Bile duct (tissue), 1 donor: ENCODE measurements around a stretch of chr9.

DNA sequence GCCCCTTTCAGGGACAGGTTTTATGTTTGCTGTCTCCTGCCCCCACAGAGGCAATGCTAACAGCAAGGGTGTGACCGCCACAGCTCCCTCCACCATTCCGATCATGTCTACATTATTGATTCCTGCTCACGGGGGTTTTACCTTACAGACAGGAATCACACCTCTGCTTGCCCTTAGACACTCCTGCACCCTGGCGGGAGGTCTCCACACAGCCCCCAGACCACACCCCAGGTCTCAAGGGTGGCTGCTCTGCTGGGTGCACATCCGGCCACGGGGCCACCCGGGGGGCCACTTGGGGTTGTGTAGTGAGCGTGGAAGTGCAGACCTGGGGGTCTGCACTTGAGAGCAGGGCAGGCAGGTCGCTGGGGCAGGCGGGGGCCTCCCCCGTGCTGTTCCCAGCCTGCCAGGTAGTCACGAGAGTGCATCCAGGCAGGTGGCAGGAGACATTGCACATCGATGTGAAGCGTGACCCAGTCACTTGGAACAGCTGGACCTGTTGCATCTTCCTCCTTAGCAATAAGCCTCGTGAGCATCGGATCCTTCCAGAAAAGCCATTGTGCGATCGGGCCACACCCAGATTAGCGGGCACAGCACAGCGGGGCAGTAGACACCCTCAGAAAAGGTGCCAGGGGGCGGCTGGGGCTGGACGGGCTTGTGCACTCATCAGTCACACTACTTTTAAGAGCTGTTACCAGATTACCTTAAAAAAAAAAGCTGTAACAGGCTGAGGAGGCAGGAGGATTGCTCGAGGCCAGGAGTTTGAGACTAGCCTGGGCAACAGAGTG, 4.8 kb upstream of the ENTPD8 start:
- PRO-cap = no peak

- PRO-cap = no peak
Observed at GRCh38 chr9:137446566-137447674, 5.8 kb upstream of the ENTPD8 start.

DNA sequence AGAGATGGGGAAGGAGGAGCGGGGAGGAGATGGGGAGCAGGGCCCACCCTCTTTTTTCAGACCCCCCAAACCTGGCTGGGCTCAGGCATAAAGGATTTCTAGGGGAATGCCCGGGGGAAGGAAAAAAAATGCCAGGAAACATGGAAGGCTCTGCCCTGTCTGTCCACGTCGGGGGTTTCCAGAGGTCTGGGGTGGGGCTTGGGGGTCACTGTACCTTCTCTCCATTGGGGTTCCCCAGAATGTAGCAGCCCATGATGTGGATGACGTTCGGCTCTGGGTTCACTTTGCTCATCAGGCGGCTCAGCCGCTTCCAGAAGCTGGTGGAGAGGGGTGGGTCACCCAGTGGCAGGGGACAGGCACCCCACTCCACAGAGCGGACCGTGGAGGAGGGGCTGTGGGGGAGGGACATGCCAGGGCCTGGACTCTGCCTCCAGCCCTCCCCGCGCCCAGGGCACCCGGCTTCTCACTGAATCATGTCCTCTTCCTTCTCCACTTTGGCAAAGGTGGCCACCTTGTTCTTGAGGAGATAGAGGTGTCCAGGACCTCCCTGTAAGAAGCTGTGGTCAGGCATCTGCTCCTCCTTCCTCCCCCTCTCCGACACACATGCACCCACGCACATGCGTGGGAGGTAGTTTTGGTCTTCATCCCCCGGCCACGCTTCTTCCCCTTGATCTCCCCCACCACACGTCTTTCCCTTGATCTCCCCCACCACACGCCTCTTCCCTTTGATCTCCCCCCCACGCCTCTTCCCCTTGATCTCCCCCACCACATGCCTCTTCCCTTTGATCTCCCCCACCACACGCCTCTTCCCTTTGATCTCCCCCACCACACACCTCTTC, 8.8 kb upstream of the ENTPD8 start:
- PRO-cap = no peak

DNA sequence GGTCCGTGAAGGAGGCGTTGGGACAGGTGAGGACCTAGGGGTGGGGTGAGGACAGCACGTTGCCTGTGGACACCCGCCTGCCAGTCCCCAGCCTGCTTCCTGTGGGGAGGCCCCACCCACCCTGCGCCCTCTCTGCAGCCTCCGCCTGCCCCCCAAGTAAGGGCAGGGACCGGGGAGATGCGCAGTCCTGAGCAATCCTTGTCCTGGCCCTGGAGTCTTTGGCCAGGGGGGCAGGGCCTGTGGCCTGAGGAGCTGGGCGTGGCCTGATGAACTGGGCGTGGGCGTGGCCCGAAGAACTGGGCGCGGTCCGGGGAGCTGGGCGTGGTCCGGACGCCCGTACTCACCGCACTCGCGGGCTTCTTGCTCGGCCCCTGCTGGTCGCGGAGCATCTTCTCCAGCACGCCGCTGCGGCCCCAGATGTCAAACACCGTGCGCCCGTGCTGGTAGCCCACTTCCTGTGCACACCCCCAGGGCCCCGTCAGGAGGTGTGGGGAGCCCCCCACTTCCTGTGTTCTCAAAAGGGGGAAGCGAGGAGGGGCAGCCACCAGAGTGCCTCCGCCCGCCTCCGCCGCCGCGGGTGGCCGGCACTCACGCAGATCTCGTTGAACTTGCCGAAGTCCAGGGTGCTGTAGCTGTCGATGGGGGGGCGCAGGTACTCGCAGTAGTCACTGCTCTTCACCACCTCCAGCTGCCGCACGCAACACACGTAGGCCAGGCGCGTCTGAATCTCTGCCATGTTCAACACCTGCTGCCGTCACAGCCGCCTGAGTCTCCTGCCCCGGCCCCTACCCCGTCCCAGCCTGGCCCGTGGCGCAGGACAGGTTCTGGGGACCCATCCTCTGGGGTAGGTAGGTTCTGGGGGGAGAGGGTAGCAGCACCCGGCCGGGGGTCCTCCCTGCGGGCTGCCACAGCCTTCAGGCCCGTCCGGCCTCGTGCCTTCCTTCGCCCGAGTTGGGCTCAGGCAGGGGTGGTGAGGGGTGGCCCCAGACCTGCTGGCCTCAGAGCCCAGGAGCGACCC, 2.8 kb upstream of the NSMF start:
- PRO-cap = unidirectional peak, plus-strand start at position 544 of the sequence

GRCh38 chr9:137517478-137517980, 32.7 kb downstream of the PNPLA7 start:
- PRO-cap = no peak

DNA sequence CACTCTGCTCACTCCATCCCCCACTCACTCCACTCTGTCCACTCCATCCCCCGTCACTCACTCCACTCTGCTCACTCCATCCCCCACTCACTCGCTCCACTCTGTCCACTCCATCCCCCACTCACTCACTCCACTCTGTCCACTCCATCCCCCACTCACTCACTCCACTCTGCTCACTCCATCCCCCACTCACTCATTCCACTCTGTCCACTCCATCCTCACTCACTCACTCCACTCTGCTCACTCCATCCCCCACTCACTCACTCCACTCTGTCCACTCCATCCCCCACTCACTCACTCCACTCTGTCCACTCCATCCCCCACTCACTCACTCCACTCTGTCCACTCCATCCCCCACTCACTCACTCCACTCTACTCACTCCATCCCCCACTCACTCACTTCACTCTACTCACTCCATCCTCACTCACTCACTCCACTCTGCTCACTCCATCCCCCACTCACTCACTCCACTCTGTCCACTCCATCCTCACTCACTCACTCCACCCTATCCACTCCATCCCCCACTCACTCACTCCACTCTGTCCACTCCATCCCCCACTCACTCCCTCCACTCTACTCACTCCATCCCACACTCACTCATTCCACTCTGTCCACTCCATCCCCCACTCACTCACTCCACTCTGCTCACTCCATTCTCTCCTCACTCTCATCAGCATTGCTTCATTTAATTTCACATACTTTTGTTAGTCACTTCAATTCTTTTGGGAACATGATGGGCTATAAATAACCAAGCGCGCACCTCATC, 31.6 kb downstream of the PNPLA7 start:
- PRO-cap = no peak

DNA sequence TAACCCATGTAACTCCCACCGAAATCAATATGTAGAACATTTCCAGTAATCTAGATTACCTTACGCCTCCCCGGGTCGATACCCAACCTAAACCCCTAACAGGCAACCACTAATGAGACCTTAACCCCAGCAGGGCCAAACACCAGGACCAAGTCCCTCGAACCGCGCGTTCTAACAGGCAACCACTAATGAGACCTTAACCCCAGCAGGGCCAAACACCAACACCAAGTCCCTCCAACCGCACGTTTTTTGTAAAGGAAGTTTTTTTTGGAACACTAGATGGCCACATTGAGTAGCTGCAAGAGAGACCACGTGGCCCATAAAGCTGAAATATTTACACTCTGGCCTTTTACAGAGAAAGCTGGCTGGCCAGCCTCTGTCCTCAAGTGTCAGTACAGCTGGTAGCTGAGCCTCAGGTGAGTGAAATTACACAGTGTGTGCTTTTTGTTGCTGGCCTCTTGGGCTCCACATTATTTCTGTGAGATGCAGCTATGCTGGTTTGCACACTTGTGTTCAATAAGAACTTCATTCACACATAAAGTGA, 15.4 kb downstream of the PNPLA7 start:
- PRO-cap = no peak

DNA sequence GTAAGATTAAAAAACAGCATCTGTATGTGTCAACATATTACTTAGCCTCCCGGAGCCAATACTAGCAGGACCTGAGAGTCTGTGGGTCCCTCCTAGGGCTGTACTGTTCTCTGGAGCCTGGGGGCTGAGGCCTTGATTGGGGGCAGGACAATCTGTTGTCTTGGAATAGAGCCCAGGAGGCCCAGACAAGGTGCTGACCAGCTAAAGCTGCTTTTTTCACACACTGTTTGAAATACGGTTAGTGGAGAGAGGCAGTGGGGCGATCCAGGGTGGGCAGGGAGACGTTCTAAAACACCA, 55.0 kb downstream of the EHMT1 start:
- PRO-cap = no peak

DNA sequence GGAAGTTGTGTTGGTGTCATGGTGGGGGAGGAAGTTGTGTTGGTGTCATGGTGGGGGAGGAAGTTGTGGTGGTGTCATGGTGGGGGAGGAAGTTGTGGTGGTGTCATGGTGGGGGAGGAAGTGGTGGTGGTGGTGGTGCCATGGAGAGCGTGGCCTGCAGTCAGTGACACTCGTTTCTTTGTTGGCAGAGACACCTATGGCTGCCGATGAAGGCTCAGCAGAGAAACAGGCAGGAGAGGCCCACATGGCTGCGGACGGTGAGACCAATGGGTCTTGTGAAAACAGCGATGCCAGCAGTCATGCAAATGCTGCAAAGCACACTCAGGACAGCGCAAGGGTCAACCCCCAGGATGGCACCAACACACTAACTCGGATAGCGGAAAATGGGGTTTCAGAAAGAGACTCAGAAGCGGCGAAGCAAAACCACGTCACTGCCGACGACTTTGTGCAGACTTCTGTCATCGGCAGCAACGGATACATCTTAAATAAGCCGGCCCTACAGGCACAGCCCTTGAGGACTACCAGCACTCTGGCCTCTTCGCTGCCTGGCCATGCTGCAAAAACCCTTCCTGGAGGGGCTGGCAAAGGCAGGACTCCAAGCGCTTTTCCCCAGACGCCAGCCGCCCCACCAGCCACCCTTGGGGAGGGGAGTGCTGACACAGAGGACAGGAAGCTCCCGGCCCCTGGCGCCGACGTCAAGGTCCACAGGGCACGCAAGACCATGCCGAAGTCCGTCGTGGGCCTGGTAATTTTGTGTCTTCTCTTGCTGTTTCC, 97.8 kb downstream of the EHMT1 start:
- PRO-cap = no peak

- PRO-cap = no peak
Observed at GRCh38 chr9:137794396-137794969, 83.1 kb upstream of the CACNA1B start.